GM12878 (cell line): Measurements from ENCODE around the gene FGFR4.

DNA sequence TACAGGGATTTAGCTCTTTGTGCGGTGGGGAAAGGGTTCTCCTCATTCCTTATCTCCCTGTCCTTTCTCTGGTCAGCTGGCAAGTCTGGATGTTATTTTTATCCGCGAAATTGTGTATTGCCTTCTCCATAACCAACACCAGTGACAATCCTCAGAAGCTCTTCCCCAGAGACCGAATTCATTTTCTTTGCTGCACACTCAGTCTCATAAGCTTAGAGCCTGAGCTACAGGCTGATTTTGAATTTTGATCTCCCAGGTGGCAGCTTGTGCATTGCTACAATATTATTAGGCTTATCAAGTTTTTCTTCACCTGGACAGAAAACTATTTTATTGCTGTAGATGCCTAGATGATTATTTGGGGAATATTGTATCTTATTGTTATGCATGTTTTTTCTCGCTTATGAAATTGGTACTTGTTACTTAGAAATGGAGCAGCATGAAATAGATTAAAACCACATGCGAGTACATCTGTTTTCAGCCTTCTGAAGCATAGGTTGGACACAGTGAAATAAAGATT lies 27.3 kb downstream of the CPEB4 start:
- RAMPAGE, long total RNA, result no peak
- RRBS, 2 experiments, result no CpG with 5 or more reads among the region's 6 CpGs
CAGE:
- cytosol, long polyA minus RNA, result no peak
- cytosol, long polyA plus RNA, result no peak
- long polyA plus RNA, result no peak
- nucleolus, long total RNA, result no peak
- nucleus, long polyA plus RNA, result no peak
- nucleus, long total RNA, result no peak

GRCh38 chr5:174923419-174923620 lies 198.9 kb downstream of the MSX2 start:
- RAMPAGE, long total RNA, result no peak
- RRBS, 2 experiments, result no CpG with 5 or more reads among the region's 5 CpGs
CAGE:
- cytosol, long polyA minus RNA, result no peak
- cytosol, long polyA plus RNA, result no peak
- long polyA plus RNA, result no peak
- nucleolus, long total RNA, result no peak
- nucleus, long polyA plus RNA, result no peak
- nucleus, long total RNA, result no peak

- RAMPAGE, long total RNA, result no peak
- RRBS, 2 experiments, result no CpG with 5 or more reads among the region's 3 CpGs
CAGE:
- cytosol, long polyA minus RNA, result no peak
- cytosol, long polyA plus RNA, result no peak
- long polyA plus RNA, result no peak
- nucleolus, long total RNA, result no peak
- nucleus, long polyA plus RNA, result no peak
- nucleus, long total RNA, result no peak
Observed at GRCh38 chr5:175014861-175015363, 290.5 kb downstream of the MSX2 start.

- RAMPAGE, long total RNA, result no peak
- RRBS, 2 experiments, result no CpG with 5 or more reads among the region's 21 CpGs
CAGE:
- cytosol, long polyA minus RNA, result no peak
- cytosol, long polyA plus RNA, result no peak
- long polyA plus RNA, result no peak
- nucleolus, long total RNA, result no peak
- nucleus, long polyA plus RNA, result no peak
- nucleus, long total RNA, result no peak
Observed at GRCh38 chr5:175059828-175060454, 335.6 kb downstream of the MSX2 start.

GRCh38 chr5:175444493-175445036 lies 583 bp upstream of the DRD1 start:
- RAMPAGE, long total RNA, result no peak
- RRBS, 2 experiments, result 2 to 3% methylated on average over 34 to 49 of the region's 61 CpGs
CAGE:
- cytosol, long polyA minus RNA, result no peak
- cytosol, long polyA plus RNA, result no peak
- long polyA plus RNA, result no peak
- nucleolus, long total RNA, result no peak
- nucleus, long polyA plus RNA, result no peak
- nucleus, long total RNA, result no peak

- RAMPAGE, long total RNA, result no peak
- RRBS, 2 experiments, result no CpG with 5 or more reads among the region's 17 CpGs
CAGE:
- cytosol, long polyA minus RNA, result no peak
- cytosol, long polyA plus RNA, result no peak
- long polyA plus RNA, result no peak
- nucleolus, long total RNA, result no peak
- nucleus, long polyA plus RNA, result no peak
- nucleus, long total RNA, result no peak
Observed at GRCh38 chr5:176282499-176283098, 44.4 kb downstream of the SIMC1 start.

- RAMPAGE, long total RNA, result no peak
- RRBS, 2 experiments, result no CpG with 5 or more reads among the region's 16 CpGs
CAGE:
- cytosol, long polyA minus RNA, result no peak
- cytosol, long polyA plus RNA, result no peak
- long polyA plus RNA, result no peak
- nucleolus, long total RNA, result no peak
- nucleus, long polyA plus RNA, result no peak
- nucleus, long total RNA, result no peak
Observed at GRCh38 chr5:176289795-176290768, 51.9 kb downstream of the SIMC1 start.

GRCh38 chr5:176436583-176437074 lies 11.6 kb upstream of the FAF2 start:
- RAMPAGE, long total RNA, result no peak
- RRBS, 2 experiments, result no CpG with 5 or more reads among the region's 6 CpGs
CAGE:
- cytosol, long polyA minus RNA, result no peak
- cytosol, long polyA plus RNA, result no peak
- long polyA plus RNA, result no peak
- nucleolus, long total RNA, result no peak
- nucleus, long polyA plus RNA, result no peak
- nucleus, long total RNA, result no peak

GRCh38 chr5:176586471-176587094 lies 23.4 kb downstream of the GPRIN1 start:
- RAMPAGE, long total RNA, result no peak
- RRBS, 2 experiments, result no CpG with 5 or more reads among the region's 11 CpGs
CAGE:
- cytosol, long polyA minus RNA, result no peak
- cytosol, long polyA plus RNA, result no peak
- long polyA plus RNA, result no peak
- nucleolus, long total RNA, result no peak
- nucleus, long polyA plus RNA, result no peak
- nucleus, long total RNA, result no peak

- RAMPAGE, long total RNA, result no peak
- RRBS, 2 experiments, result 3 to 12% methylated on average over 42 of the region's 61 CpGs
CAGE:
- cytosol, long polyA minus RNA, result no peak
- cytosol, long polyA plus RNA, result no peak
- long polyA plus RNA, result no peak
- nucleolus, long total RNA, result no peak
- nucleus, long polyA plus RNA, result no peak
- nucleus, long total RNA, result no peak
Observed at GRCh38 chr5:176817848-176818820, 7.8 kb downstream of the UNC5A start.

GRCh38 chr5:176822949-176823551 lies 12.7 kb downstream of the UNC5A start:
- RAMPAGE, long total RNA, result no peak
- RRBS, 2 experiments, result 26 to 38% methylated on average over 4 of the region's 19 CpGs
CAGE:
- cytosol, long polyA minus RNA, result no peak
- cytosol, long polyA plus RNA, result no peak
- long polyA plus RNA, result no peak
- nucleolus, long total RNA, result no peak
- nucleus, long polyA plus RNA, result no peak
- nucleus, long total RNA, result no peak

- RAMPAGE, long total RNA, result no peak
- RRBS, 2 experiments, result 3 to 12% methylated on average over 36 to 48 of the region's 77 CpGs
CAGE:
- cytosol, long polyA minus RNA, result no peak
- cytosol, long polyA plus RNA, result no peak
- long polyA plus RNA, result no peak
- nucleolus, long total RNA, result no peak
- nucleus, long polyA plus RNA, result no peak
- nucleus, long total RNA, result no peak
Observed at GRCh38 chr5:177086768-177087680, at the start of gene FGFR4. Gene FGFR4 (plus strand): TSS chr5:177086915.

GRCh38 chr5:177429089-177429879 lies 2.8 kb downstream of the GRK6 start:
- RAMPAGE, long total RNA, result no peak
- RRBS, 2 experiments, result no CpG with 5 or more reads among the region's 6 CpGs
CAGE:
- cytosol, long polyA minus RNA, result no peak
- cytosol, long polyA plus RNA, result no peak
- long polyA plus RNA, result no peak
- nucleolus, long total RNA, result no peak
- nucleus, long polyA plus RNA, result no peak
- nucleus, long total RNA, result no peak

DNA sequence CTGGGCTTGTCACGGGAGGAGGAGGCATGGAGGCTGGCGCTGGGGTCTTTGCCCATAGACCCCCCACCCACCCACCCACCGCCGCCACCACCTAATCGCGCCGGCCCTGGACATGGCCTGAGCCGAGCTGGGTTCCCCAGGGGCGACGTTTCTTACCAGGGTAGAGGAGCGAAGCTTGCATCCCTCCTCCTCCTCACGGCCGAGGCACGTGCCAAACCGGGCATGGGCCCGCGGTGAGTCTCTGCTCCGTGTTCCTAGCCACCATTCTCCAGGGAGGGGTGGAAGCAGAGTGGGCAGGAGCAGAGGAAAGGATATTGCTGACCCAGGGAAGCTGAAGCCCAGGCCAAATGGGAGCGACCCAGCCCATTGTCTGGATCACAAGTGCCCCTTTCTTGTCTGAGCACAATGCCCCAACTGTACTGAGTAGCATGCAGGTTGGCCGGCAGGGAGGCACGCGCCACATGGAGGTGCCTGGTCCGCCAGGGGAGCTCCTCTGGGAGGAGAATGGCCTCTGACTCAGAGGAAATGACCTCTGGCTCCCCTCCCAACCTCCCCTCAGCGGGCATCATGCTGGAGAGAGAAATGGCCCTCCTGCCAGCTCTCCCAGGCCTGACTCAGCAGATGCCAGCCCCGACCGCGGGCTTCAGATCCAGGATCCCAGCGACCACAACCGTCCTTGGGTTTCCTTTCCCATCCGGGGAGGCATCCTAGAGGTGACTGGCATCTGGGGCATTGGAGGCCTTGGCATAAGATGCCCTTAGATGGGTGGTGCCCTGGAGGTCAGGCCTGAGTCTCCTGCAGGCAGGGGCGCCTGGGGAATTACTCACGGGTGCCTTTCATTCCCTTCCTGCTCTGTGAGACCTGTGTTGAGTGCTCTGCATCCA lies 1.1 kb downstream of the PRR7 start:
- RAMPAGE, long total RNA, result no peak
- RRBS, 2 experiments, result no CpG with 5 or more reads among the region's 32 CpGs
CAGE:
- cytosol, long polyA minus RNA, result no peak
- cytosol, long polyA plus RNA, result no peak
- long polyA plus RNA, result no peak
- nucleolus, long total RNA, result no peak
- nucleus, long polyA plus RNA, result no peak
- nucleus, long total RNA, result no peak

GRCh38 chr5:177452996-177453806 lies 6.6 kb downstream of the PRR7 start:
- RAMPAGE, long total RNA, result no peak
- RRBS, 2 experiments, result no CpG with 5 or more reads among the region's 15 CpGs
CAGE:
- cytosol, long polyA minus RNA, result no peak
- cytosol, long polyA plus RNA, result no peak
- long polyA plus RNA, result no peak
- nucleolus, long total RNA, result no peak
- nucleus, long polyA plus RNA, result no peak
- nucleus, long total RNA, result no peak

- RAMPAGE, long total RNA, result no peak
- RRBS, 2 experiments, result 60 to 81% methylated on average over 6 to 8 of the region's 74 CpGs
CAGE:
- cytosol, long polyA minus RNA, result no peak
- cytosol, long polyA plus RNA, result no peak
- long polyA plus RNA, result no peak
- nucleolus, long total RNA, result no peak
- nucleus, long polyA plus RNA, result no peak
- nucleus, long total RNA, result no peak
Observed at GRCh38 chr5:177466781-177467989, 6.2 kb downstream of the DBN1 start.

- RAMPAGE, long total RNA, result no peak
- RRBS, 2 experiments, result no CpG with 5 or more reads among the region's 20 CpGs
CAGE:
- cytosol, long polyA minus RNA, result no peak
- cytosol, long polyA plus RNA, result no peak
- long polyA plus RNA, result no peak
- nucleolus, long total RNA, result no peak
- nucleus, long polyA plus RNA, result no peak
- nucleus, long total RNA, result no peak
Observed at GRCh38 chr5:177511574-177512275, 2.1 kb upstream of the DOK3 start.

DNA sequence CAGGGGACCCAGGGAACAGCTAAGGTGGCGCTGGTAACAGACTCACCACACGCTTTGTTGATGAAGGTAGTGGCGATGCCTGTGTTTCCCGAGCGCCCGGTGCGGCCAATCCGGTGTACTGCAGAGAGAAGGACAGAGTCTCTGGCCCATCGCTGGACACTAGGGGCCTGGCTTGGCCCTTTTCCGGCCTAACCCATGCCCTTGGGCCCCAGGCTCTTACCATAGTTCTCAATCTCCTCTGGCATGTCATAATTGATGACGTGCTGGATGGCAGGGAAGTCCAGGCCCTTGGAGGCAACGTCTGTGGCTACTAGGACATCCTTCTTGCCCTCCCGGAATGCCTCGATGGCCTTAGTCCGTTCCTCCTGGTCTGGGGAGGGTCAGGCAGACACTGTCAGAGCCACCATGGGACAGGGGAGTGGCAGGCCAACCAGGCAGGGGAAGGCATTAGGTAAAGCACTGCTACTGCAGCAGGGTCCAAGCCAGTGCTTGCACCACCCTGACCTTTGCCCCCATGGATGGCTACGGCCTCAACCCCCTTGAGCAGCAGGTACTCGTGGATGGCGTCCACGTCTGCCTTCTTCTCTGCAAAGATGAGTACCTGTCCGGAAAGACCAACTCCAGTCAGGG lies 2.8 kb upstream of the DOK3 start:
- RAMPAGE, long total RNA, result no peak
- RRBS, 2 experiments, result 97 to over 99% methylated on average over 3 to 4 of the region's 20 CpGs
CAGE:
- cytosol, long polyA minus RNA, result no peak
- cytosol, long polyA plus RNA, result no peak
- long polyA plus RNA, result no peak
- nucleolus, long total RNA, result no peak
- nucleus, long polyA plus RNA, result no peak
- nucleus, long total RNA, result no peak

DNA sequence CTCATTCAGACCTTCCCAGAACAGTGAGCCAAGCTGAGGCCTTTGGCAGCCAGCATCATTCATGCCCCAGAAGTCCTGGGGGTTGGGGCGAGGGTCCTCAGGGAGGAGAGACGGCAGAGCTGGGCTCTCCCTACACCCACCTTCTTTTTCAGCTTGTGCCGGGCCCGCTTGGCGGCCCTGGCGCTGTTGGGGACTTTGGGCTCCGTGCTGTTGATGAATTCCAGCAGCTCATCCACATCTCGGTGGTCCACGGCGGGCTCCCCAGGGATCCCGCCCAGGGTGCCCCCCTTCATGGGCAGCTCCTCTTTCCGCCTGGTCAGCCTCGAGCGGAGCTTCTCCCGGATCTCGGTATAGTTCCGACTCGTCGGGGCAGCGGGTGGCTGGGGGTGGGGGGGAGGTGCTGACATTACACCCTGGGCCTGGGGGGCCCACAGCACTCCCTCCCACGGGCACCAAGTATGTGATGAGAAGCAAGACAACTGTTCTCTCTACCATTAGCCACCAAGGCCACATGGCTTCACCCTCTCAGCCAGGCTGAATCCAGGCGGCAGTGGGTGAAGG lies 14.5 kb upstream of the DDX41 start:
- RAMPAGE, long total RNA, result no peak
- RRBS, 2 experiments, result no CpG with 5 or more reads among the region's 22 CpGs
CAGE:
- cytosol, long polyA minus RNA, result no peak
- cytosol, long polyA plus RNA, result no peak
- long polyA plus RNA, result no peak
- nucleolus, long total RNA, result no peak
- nucleus, long polyA plus RNA, result no peak
- nucleus, long total RNA, result no peak

GRCh38 chr5:177602107-177602774 lies 2.3 kb downstream of the B4GALT7 start:
- RAMPAGE, long total RNA, result no peak
- RRBS, 2 experiments, result no CpG with 5 or more reads among the region's 7 CpGs
CAGE:
- cytosol, long polyA minus RNA, result no peak
- cytosol, long polyA plus RNA, result no peak
- long polyA plus RNA, result no peak
- nucleolus, long total RNA, result no peak
- nucleus, long polyA plus RNA, result no peak
- nucleus, long total RNA, result no peak